Penis (tissue), 1 donor: ENCODE measurements around the gene RFPL3.

GRCh38 chr22:31124981-31126047, 2.5 kb downstream of the INPP5J start:
- PRO-cap, result no peak

DNA sequence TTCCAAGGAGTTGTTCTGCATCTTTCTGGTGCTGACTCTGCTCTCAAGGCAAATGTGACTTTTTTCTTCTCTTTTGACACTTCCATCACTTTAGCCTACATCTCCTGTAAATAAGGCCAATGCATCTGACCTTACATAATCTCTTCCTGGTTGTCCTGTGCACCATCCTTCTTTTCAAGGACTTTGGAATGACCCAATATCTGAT, 1.2 kb downstream of the RNF185 start:
- PRO-cap, result no peak

GRCh38 chr22:31211495-31211819, 641 bp upstream of the LIMK2 start:
- PRO-cap, result no peak

- PRO-cap, result no peak
Observed at GRCh38 chr22:31230367-31230981, 18.4 kb downstream of the LIMK2 start.

GRCh38 chr22:31231037-31231672, 19.1 kb downstream of the LIMK2 start:
- PRO-cap, result no peak

DNA sequence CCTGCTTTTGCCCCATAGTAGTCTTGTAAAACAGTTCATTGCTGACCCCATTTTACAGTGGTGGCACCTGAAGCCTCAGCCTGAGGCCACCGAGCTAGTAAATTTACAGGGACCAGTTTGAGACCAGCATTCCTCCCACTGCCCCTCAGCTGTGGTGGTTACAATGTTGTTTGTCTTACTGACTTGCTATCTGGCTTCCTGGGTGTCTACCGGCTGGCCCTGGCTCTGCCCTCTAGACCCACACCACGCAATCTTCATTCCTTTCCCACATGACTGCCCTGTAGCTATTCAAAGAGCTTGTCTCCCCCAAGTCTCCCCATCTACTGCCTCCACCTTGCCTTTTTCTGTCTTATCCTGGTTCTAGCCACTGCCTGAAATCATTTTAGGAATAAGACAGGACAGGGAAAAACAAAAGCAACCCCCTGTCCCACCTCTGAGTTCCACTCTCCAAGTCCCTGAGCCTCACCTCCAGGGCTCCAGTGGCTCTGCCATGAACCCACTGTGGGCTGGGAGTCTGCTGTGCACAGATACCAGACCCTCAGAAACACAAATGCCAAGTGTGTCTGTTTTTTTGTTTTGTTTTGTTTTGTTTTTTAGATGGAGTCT, 20.7 kb downstream of the PIK3IP1 start:
- PRO-cap, result no peak

- PRO-cap, result bidirectional peak, plus-strand start at chr22:31346432, minus-strand start at chr22:31346325; bidirectional peak, plus-strand start at chr22:31346990, minus-strand start at chr22:31346939
Observed at GRCh38 chr22:31346407-31347286, 501 bp upstream of the PATZ1 start.

DNA sequence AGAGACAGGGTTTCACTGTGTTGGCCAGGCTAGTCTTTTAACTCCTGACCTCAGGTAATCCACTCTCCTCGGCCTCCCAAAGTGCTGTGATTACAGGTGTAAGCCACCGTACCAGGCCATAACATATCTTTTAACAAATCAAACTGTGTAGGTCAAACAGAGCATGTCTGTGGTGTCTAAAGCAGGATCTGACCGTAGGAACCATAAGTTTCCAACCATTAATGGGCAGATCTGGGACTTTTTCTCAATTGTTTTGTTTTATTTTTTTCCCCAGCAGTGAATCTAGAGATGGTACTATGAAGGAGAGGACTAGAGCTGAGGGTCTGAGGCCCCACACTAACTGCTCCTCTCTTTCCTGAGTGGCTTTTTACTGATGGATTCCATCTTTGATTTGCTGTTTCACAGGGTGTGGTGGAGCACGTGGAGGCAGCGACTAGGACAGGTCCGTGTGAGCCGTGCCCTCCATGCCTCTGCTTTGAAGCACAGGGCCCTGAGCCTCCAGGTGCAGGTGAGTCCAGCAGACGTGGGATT, 64.6 kb downstream of the SFI1 start:
- PRO-cap, result no peak

- PRO-cap, result no peak
Observed at GRCh38 chr22:31585383-31586121, 76.5 kb downstream of the PISD start.

DNA sequence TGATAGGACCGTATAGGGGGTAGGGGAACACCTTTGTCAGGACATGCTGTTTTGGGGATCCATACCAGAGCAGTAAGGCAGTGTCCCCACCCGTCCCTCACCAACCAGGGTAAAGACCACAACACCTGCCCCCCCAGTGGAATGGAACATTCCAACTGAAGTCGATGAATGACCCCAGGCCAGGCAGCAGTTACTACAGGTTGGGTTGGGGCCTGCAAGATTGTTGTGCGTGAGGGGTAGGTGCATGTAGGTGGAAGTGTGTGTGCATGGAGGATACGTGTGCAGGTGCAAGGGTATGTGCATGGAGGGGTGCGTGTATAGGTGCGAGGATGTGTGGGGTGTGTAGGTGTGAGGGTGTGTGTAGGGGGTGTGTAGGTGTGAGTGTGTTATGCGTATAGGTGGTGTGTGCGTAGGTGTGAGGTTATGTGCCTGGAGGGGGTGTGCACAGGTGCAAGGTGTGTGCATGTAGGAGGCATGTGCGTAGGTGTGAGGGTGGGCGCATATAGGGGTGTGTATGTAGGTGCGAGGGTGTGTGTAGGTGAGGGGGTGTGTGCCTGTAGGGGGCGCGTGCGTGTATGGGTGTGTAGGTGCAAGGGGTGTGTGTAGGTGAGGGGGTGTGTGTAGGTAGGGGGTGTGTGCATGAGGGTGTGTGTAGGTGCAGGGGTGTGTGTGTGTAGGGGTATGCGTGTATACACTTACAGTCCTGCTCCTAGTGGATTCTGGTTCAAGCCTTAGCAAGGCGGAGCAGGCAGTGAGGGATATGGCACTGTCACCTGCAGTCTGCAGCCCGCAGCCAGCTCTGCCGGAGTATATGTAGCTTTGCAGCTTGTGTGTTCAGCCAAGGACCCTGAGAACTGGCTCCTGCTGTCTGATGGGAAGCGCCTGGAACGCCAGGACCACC, 32.8 kb downstream of the PISD start:
- PRO-cap, result no peak

DNA sequence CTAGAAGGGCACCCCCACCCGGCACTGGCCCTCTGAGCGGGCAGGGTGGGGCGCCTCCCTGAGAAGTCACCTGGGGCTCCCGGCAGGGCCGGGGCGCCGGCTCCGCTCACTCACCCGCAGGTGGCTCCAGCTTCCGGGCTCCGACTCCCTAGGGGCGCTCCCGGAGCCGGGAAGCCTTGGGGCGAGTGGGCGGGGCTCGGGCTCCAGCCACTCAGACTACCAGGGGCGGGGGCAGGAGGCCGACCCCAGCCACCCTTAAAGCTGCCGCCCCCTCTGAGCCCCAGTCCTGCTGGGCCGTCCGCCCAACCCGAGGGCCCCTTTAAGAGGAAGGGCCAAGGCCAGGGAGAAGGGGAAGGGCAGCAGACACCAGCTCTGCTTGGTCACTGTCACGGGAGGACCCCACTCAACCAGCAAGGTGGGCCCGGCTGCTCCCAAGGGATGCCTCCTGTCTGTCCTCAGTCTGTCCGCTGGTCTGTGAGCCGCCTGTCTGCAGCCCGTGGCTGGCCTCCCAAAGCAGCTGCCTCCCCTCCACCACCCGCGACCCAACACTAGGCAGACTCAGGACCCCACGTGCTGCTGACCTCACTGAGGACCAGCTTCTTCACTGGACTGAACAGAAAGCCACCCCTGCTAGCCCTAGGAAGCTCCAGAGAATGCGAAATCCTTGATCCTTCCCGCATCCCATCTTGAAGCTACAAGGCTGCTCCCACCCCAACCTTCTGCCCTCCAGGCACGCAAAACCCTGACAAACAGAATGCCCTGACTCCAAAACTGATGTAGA, 31.1 kb downstream of the PISD start:
- PRO-cap, result bidirectional peak, plus-strand start at position 383 of the sequence, minus-strand start at position 126 of the sequence

GRCh38 chr22:31635083-31635482, 26.9 kb downstream of the PISD start:
- PRO-cap, result no peak

DNA sequence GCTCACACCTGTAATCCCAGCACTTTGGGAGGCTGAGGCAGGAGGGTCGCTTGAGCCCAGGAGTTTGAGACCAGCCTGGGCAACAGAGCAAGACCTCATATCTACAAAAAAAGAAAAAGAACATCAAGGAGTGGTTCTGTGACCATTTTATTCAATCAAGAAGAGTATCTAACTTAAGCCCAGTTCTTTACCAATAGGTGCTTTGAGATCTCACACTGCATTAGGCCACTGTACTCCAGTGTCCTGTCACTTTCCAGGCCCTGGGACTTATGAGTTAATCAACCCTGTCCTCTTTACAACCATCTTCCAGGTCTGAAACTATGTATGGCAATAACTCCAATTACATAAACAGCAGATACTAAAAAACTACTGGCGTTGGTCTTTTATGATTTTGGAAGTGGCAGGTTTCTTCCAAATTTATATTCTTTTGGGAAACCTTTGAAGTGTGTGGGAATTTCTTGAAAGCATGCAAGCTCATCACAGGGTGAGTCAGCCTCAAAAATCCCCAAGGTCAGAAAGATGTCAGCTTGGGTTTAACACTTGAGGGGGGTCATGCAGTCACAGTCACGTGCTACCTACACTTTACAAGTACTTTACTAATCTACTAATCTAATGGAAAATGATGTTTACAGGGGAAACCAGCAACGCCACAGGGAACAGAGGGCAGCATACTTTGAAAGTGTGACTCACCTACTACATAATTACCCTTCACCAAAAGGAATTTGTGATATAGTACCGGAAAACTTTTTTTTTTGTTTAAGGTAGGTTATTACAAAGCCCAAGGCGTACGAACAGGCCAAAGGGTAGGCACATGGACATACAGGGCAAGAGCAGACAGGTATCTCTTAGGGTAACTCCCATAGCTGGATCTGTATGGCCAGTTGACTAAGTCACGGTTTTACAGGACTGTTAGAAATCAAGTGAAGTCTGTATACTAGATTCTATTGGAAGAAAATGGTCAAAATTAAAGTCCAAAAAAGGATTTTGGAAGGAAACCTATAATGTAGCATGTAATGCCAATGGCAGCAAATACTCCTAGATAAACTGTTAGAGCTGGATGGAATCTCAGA, 15.6 kb downstream of the PISD start:
- PRO-cap, result no peak

DNA sequence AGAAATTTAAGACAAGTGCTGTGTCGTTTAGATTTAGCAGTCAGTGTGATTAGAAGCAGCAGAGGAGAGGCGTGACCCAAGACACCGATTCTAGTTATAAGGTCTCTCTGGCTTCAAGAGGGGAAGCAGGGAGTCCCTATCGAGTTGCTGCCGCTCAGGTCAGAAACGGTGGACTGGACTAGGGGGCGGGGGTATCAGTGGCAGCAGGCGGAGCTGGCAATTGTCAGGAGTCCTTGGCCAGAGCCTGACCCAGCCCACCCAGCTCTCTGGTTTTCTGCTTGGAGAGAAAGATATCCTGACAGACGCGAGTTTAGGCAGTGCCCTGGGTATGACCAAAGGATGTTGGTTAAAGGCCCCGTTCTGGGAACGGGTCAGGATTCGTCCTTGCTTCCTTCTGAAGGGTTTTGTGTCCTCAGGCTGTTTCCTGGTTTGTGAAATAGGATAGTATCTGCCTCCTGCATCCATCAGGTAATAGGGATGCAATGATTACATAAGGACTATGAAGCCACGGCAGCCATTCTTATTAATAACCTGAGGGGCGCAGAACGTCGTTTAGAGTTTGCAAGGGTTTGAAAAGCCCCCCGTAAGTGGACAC, 791 bp upstream of the DEPDC5 start:
- PRO-cap, result bidirectional peak, plus-strand start at position 301 of the sequence, minus-strand start at position 166 of the sequence

DNA sequence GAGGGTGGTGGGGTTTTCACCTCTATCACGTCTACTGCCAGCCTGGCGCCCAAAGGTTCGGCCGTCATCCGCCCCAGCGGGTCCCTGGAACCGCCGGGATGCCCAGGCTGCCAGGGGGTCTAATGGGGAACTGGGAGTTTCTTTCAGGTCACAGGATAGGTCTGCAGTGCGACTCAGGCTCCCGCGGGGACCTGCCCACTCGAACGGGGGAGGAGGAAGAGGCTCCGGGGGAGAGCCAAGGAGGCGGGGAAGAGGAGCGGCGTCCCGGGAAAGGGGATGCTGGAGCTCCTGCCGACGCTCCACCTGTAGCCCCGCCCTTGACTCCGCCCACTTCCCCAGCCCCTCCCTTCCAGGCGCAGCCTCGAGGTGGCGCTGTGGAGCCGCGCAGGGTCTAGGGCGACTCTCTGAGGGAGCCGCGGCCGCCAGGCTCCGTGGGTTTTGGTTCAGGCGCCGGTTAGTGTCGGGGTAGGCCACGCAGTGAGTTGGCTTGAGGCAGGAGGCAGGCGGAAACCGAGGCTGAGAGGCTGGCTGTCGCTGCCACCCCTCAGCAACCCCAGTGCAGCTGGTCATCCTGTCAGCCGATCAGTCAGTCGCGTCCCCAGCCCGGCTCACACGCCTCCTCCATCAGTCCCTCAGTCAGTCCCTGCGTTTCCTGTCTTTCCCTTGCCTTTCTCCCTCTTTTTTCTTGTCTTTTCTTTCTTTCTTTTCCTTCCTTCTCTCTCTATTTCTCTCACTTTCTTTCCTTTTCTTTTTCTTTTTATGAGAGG, 26.3 kb downstream of the YWHAH start:
- PRO-cap, result no peak

GRCh38 chr22:32044753-32045497, 1.9 kb downstream of the SLC5A1 start:
- PRO-cap, result no peak

DNA sequence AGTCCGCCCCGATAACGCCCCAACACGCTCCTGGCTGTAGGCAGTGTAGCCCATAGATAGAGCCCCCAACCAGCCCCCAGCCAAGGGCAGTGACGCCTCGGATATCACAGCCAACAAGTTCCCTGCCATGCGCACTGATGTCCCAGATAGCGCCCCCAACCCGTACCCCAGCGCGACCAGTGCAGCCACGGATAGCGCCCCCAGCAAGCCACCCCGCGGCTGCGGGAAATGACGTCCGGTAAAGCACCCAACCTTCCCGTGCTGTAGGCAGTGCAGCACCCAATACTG, 792 bp downstream of the RFPL2 start:
- PRO-cap, result no peak

DNA sequence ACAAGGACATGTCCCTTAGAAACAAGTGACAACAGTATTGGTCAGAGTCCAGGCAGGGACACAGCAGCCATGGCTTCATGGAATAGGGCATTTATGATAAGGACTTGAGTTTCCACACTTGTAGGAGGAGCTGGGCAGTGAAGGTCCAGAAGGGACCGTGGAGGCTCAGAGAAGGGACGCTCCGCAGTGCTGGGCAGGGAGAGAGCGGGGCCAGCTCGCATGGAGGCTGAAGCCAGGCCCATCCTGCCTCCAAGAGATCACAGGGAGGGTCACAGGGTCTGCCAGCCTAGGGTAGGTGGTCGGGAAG, 22.9 kb upstream of the RFPL3 start:
- PRO-cap, result no peak

DNA sequence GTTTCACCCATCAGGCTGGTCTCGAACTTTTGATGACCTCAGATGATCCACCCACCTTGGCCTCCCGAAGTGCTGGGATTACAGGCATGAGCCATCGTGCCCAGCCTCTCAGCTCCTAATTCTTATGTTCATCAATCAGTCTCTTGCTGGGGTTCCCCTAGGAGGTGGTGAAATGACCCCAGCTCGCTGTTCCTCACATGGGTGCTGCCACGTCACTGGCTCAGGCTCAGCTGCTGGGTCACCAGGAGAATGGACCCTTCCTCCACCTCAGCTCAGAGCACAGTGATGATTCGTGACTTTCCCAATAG, at the start of gene RFPL3:
Gene RFPL3 (plus strand): TSS at position 207 of the 308 bp plus-strand sequence.
- PRO-cap, result no peak

DNA sequence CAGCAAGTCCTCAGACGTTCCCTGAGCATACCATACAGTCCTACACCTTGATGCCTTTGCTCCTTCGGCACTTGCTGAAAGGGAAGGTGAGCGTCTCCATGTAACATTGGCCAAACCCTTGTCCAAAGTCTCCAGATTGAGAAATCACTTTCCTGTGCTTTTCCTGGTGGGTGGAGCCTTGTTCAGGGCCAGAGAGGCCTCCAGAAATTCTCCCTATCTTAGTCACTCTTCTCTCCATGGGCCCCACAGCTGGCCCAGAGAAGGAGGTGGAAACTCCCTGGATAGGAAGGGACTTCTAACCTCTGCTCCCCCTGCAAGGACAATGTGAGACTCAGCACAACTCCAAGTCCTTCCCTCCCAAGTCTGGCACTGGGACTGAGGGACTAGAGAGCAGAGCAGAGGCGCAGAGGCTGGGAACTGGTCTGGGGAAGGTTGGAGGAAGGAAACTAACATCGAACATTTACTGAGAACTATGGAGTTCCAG, 46.8 kb upstream of the TIMP3 start:
- PRO-cap, result no peak